ENCODE measurements around the gene SCYGR8.

DNA sequence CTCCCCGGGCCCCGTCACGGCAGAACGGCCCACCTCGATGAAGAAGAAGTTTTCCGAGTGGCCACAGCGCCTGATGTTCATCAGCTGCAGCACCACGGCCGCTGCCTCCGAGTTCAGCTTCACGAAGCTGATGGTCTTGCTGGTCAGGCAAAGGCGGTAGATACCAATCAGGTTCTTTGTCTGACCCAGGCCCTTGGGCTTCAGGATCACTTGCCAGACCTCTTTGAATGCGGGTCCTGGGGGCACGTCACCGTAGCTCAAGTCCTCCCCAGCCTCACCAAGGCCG is 1.6 kb downstream of the IRS1 start:
- RRBS, 2 experiments, result no CpG with 5 or more reads among the region's 16 CpGs

- RRBS, 2 experiments, result 9 to 35% methylated on average over 33 of the region's 89 CpGs
These were observed 1.0 kb downstream of the IRS1 start for GRCh38 chr2:226798320-226799250.

- RRBS, 2 experiments, result no CpG with 5 or more reads among the region's 1 CpG
These were observed 19.2 kb downstream of the RHBDD1 start for GRCh38 chr2:226855127-226855326.

DNA sequence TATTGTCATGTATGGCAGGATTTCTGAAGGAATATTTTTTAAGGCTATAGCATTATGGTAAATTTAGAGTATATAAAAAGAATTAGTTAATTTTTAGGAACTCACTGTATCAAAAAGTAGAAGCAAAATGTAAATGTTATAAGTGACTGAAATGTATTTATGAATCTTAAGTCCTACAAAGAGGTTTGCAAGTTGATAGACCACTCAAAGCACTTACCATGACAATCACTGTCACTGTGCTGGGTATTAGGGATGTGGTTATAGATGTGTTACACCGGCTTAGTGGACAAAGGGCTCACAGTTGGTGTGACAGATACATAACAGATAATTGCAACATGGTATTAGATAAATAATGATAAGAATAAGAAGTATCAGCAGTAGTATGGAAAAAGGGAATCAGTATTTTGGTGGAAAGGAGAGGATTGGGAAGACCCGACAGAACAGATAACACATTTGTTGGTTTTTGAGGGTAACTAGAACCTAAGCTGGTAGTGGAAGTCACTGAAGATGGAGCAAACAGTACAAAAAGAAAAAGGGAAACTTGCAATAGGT is 21.6 kb downstream of the AGFG1 start:
- RRBS, 2 experiments, result no CpG with 5 or more reads among the region's 2 CpGs

- RRBS, 2 experiments, result no CpG with 5 or more reads among the region's 9 CpGs
These were observed at the start of gene SCYGR8 for GRCh38 chr2:227745572-227746001. SCYGR8 (plus strand) TSS chr2:227745894.

DNA sequence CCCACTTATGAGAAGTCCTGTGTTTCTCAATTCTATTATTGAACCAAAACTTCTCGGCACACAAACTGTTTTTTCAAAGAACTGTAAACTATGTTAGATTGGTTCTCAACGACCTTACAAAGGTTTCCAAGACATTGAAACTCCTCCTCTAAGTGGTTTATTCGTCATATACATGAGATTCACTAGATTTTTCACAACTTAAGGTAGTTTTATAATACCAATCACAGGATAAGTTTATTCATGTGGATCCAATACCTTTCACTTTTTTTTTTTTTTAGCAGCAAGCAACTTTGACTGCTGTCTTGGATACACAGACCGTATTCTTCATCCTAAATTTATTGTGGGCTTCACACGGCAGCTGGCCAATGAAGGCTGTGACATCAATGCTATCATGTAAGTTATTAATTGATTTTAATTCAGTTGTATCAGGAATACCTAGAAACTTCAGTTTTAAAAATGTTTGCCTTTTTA is 1.6 kb downstream of the CCL20 start:
- RRBS, 2 experiments, result no CpG with 5 or more reads among the region's 5 CpGs

DNA sequence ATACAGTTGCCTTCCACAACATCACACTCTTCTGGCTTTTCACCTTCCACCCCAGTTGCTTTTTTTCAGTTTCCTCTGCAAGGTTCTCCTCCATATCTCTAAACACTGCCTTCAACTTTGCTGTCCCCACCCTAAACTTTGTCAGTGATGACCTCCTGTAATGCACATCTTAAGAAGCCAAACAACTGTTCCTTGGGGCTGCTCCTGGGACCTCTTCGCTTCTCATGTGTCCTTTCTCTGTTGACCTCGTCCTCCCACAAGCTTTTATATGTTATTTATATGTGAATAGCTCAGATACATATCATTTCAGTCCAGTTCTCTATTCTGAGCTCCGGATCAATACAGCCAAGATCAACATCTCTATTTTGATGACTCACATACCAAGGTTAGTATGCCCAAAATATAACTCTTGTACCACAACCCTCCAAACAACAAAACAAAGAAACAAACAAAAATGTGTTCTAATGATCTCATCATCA is 154.3 kb downstream of the PID1 start:
- RRBS, 2 experiments, result no CpG with 5 or more reads among the region's 3 CpGs

GRCh38 chr2:229117267-229118256 is 153.5 kb downstream of the PID1 start:
- RRBS, 2 experiments, result no CpG with 5 or more reads among the region's 2 CpGs

- RRBS, 2 experiments, result no CpG with 5 or more reads among the region's 4 CpGs
These were observed 111.2 kb downstream of the PID1 start for GRCh38 chr2:229159937-229160333.

- RRBS, 2 experiments, result no CpG with 5 or more reads among the region's 10 CpGs
These were observed 69.7 kb downstream of the PID1 start for GRCh38 chr2:229201257-229201940.

DNA sequence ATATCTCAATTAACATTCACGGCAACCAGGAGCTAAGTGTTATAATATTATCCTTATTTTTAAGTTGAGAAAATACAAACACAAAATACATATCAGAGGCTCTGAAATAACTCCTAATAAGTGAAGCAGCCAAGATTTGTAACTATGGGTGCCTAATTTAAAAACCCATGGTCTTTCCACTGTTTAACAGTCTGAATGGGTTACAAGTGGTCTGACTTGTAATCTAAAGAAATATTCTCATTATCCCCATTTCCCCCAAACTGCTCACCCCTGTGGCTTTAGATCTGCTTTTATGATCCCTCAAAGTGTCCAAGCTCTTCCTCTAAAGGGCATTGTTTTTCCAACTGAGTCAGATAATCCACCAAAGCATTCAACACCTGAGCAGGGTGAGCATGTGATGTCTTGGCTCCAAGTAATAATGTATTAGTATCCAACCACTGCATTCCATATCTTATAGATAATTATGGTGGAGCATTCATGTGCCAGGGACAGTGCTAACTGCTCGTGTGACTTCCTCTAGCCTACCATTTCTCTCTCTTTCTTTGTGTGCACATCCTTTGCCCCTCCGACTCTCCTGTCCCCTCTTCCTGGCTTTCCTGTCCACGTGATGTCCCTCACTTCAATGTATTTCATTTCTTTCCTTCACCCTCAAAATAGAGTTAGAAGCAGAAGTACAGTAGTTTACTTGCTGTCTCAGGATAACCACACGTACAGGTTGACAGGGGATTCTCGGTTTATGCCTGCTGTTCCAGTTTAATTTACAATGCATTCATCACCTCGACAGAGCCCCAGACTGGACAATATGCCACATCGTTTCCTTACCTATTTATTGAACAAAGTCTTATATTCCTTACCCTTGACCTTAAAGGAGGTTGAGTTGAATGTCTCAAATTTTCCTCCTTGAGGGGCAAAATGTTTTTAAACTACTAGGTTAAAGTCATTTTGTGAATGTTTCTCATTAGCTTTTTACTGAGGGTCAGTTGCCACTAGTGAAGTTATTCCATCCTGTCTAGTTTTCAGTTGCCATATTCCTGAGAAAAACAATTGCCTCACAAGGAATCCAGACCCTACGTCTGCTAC is 13.9 kb downstream of the PID1 start:
- RRBS, 2 experiments, result no CpG with 5 or more reads among the region's 9 CpGs

DNA sequence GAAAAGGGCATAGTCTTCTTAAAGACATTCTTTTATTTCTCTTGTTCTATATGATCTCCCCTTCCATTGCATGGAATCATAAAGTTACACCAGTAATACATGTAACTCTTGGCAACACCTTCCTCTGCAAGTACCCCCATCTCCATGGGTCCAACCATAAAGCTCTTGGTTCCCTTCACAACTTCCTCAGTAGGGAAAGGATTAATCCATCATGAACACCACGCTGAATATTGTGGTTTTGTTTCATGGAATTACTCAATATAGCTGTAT is 29.6 kb upstream of the PID1 start:
- RRBS, 2 experiments, result no CpG with 5 or more reads among the region's 1 CpG

DNA sequence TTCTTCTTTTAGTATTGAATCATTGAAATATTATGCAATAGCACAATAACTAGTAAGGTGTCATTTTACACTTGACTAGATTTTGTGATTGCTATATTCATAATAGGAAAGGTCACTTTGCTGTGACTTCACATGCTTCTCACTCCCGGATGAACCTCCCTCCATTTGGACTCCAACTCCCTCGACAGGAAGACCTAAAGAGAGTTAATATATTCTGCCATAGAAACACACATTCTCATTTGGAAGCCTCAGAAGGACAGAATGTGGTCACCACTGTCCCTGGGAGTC is 29.8 kb upstream of the PID1 start:
- RRBS, 2 experiments, result no CpG with 5 or more reads among the region's 2 CpGs

- RRBS, 2 experiments, result no CpG with 5 or more reads among the region's 6 CpGs
These were observed 173.1 kb upstream of the PID1 start for GRCh38 chr2:229444146-229444642.

- RRBS, 2 experiments, result 2 to 5% methylated on average over 29 to 31 of the region's 66 CpGs
These were observed 881 bp downstream of the DNER start for GRCh38 chr2:229713253-229714095.

GRCh38 chr2:229802207-229802593 is 87.8 kb upstream of the DNER start:
- RRBS, 2 experiments, result no CpG with 5 or more reads among the region's 3 CpGs

DNA sequence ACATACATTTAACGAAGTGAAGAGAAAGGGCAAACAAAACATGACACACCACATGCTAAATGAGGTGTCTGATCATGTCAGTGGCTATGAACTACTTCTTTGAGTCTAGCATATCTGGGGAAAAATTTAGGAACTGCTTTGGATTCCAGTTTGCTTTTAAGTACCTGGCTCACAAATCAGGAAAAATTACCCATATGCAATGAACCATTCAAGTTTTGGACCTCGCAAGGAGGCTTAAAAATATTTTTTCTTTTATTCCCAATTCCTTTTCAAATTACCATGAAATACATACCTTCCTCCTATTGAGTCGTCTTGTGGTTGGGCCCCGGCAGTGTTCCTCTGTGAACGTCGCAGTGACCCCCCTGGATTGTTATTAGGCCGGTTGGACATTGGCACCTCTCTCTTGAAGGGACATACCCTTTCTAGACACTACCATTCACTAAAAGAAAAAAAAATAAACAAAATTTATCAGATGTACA is 42.1 kb downstream of the TRIP12 start:
- RRBS, 2 experiments, result 93 to 96% methylated on average over 3 of the region's 7 CpGs

GRCh38 chr2:230170278-230170974 is 49.4 kb downstream of the SP110 start:
- RRBS, 2 experiments, result no CpG with 5 or more reads among the region's 13 CpGs

DNA sequence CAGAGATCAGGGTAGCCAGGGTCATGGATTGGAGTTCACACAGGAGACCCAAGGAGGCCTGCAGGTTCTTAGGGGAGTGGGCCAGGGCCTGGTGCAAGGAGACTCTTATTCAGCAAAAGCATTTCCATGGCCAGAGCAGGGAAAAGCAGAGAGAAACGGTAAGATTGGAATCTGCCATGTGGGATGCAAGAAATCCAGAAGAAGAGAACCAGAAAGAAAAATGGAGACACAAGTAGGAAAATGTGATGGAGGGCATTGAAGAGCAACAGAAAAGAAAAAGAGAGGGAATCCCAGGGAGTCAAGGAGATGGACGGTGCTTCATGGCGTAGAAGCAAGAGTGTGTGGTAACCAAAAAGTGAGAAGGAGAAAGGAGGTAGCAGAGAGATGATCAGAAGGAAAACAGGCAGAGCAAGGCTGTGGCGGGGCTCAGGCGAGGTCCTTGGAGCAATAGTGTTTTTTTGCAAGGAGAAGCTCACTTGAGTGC is 18.9 kb downstream of the SP140 start:
- RRBS, 2 experiments, result no CpG with 5 or more reads among the region's 5 CpGs

- RRBS, 2 experiments, result no CpG with 5 or more reads among the region's 19 CpGs
These were observed 14.8 kb downstream of the SP140L start for GRCh38 chr2:230341766-230342248.

Measured in NT2/D1 (cell line).